Mesenchymal stem cell of adipose (primary cell): ENCODE measurements around a stretch of chr3.

DNA sequence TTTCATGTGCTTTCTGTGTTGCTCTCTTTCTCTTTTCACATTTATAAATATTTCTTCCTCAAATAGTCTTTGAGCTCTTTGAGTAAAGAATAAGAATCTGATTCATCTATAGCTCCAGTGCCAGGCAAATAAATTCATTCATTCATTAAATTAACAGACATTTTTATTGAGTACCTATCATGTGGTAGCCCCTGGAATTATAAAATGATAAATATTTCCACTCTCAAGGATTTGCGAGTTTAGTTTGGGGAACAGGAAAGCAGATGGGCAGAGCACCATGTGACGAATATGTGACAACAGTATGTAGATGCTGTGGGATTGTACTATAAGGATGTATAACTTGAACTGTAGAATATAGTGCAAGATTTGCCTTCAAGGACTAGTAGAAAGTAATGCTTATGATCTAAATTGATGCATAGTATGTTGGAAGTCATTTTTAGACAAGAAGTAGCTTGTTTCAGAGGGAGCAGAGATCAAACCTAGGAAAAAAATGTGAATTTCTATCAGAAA is 247.6 kb downstream of the LPP start:
- CAGE, long polyA plus RNA, result no peak

- CAGE, long polyA plus RNA, result no peak
Measured at GRCh38 chr3:188518764-188519290, 364.9 kb downstream of the LPP start.

DNA sequence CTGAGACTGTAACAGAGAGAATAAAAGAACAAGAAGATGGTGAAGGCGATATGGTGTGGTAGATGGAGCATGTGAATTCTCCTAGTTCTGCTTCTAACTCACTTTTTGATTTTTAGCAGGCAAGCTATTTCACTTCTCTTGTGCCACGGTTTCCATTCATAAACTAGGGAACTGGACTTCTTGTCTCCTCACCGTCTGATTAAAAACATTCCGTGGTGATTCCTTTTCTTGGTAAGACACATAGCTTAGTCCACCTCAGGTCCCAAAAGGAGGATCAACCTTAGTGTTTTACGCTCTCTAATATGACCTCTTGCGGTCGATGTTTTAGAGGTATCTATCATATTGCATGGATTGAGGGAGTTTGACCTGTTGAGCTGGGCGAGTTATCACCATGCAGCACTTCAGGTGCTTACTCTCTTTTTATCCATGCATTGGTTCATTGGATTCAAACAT is 394.2 kb downstream of the LPP start:
- CAGE, long polyA plus RNA, result no peak

DNA sequence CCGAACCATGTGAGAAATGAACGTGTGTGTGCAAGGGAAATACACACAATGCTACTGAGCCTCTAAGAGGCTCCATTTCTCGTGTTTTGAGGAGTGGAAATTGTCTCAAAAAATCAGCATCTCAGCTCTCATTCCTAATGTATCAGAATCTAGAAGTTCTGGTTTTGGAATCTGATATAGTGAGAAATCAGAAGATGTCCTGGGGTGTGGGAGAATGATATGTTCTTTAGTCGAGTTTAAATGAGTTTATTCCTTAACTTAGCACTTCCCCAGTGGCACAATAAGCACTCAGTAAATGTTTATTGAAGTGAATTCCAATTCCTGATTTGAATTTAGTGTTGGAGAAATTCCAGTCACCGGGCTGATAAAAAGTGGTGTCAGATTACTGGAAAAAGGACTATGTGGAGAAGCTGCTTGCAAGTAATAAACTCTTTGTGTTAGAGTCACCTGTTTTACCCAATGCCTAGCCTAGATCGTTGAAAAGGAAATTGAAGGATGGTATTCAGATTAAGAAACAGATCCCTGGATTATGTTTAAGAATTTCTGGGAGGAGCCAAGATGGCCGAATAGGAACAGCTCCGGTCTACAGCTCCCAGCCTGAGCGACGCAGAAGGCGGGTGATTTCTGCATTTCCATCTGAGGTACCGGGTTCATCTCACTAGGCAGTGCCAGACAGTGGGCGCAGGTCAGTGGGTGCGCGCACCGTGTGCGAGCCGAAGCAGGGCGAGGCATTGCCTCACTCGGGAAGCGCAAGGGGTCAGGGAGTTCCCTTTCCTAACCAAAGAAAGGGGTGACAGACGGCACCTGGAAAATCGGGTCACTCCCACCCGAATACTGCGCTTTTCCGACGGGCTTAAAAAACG is 481.8 kb downstream of the LPP start:
- CAGE, long polyA plus RNA, result no peak

DNA sequence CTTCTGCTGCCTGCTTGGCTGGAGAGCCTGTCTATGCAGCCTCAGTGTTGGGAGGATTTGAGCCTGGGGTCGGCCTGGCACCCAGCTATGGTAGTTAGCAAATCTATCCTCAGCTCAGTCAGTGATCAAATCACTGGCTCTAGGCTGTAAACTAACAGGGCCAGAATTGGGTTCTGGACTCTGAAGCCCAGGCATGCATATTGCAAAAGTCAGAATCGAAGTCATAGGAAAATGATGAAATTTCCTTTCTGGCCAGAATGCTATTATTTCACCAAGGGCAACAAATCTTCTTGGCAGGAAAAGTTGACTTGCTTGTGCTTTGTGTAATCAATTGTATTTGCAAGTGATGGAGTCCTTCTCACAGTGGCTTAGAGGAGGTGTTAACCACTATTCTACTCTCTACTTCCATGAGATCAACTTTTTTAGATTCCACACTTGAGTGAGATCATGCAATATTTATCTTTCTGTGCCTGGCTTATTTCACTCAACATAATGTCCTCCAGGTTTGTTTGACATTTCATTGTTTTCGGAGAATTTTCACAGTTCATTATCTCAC is 482.6 kb upstream of the TPRG1 start:
- CAGE, long polyA plus RNA, result no peak

- CAGE, long polyA plus RNA, result no peak
Measured at GRCh38 chr3:188734359-188734932, 437.3 kb upstream of the TPRG1 start.

DNA sequence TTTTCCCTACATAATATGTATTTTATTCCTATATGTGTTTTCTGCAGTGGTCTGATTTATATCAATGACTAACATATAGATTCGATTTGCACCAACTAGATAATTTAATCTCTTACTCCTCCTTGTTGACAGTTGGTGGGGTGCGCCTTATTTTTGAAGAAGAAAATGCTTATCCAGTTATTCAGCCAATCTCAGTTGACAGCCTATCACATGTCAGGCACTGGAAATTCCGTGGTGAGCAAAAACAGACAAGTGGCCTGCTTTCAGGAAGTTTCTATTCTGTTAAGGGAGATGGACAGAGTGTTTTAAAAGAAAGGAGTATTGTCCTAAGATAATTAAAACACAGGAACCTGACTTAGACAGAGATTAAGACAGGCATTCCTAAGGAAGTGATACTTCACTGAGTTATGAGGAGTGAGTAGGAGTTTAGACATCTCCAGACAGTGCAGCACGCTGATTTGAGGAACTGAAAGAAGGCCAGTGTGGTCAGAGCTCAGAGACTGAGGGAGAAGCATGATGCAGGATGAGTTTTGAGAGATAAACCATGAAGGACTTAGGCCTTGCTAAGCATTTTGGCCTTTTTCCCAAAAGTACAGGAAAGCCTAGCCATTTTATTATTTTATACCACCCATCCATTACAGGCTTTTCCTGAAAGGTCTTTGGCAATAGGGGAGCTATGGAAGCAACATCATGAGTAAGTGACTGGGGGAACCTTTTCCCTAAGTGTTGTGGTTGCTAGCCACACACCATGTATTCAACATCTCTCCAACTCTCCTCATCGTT is 375.8 kb upstream of the TPRG1 start:
- CAGE, long polyA plus RNA, result no peak

DNA sequence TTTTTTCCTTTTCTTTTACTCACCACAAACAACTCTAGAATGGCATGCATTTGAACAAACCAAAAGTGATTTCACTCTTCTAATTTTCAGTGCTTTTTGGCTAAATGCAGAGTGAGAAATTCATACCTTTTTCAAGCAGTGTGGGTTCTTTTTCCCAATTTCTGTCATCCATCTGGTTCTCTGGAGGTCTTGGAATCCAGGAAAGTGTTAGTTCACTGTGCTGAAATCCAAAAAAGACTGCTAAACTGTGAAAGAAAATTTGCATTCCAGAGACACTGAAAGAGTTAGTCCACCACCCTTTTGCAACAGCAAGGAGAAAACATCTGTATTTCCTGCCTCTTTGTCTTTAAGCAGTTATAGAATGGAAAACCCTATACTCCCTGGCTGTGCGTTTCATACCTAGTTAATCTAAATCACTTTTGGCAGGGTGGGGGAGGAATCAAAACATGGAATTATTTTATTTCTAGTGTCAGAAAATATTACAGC is 317.9 kb upstream of the TPRG1 start:
- CAGE, long polyA plus RNA, result no peak

GRCh38 chr3:188948621-188949698 is 222.8 kb upstream of the TPRG1 start:
- CAGE, long polyA plus RNA, result no peak

GRCh38 chr3:189119989-189120504 is 51.7 kb upstream of the TPRG1 start:
- CAGE, long polyA plus RNA, result no peak

GRCh38 chr3:189791847-189792453 is 160.8 kb downstream of the TP63 start:
- CAGE, long polyA plus RNA, result no peak

DNA sequence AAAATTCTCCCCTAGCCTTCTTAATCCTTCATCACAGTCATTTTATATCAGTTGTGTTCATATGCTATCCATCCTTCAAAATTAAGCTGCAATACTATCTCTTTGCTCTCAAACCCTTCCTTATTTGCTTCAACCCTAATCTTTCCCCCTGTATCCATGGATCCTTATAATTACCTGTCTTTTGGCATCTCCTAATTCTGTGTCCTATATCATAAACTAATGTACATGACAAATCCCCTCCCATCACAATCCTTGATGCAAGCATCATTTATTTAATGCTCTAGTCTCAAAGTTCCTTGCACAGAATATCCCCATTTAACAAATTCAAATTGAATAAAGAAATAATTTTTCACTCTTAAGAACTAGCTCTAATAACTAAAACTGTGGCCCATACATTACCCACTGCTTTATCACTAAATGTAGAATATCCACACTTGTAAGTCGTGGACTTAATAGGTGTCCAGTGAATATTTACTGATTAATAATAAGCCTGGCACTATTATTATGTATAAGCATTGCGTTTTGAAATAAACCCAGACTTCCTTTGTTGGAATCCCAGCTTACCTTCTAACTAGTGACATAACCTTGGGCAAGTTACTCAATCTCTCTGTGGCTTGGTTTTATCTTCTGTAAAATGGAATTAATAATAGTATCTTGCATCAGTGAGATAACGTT is 58.5 kb downstream of the P3H2 start:
- CAGE, long polyA plus RNA, result no peak

DNA sequence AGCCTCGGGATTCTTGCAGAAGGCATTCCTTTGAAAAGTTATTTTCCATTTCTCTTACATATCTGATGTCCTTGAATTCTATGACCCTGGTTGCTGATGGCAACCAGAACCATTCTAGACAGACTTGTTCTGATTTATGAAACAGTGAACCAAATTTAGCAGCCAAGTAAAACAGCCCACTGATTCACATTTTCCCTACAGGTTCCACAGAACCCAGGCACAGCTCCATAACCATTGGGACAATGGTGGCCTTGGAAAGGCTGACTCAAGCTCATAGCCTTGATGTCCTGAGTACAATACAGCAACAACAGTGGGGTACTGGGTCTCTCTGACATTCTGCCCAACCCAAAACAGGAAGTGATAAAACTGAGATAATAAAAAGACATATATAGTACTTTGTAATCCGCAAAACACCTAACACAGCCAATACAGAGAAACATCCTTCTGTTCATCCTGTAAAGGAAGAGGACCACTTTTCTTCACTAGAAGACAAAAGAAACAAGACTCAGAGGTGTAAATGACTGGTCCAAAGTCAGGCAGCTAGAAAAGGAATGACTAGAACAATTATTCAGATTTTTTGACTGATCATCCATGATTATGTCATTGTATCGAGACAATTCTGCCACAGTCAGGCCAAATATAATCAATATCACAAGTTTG is 26.2 kb downstream of the P3H2 start:
- CAGE, long polyA plus RNA, result no peak

GRCh38 chr3:190109089-190109804 is 11.4 kb downstream of the P3H2 start:
- CAGE, long polyA plus RNA, result no peak

- CAGE, long polyA plus RNA, result no peak
Measured at GRCh38 chr3:190678082-190678406, 164.2 kb downstream of the IL1RAP start.

GRCh38 chr3:191215655-191215948 is 16.6 kb downstream of the OSTN start:
- CAGE, long polyA plus RNA, result no peak

GRCh38 chr3:191329920-191330308 is 412 bp downstream of the UTS2B start:
- CAGE, long polyA plus RNA, result no peak

- CAGE, long polyA plus RNA, result no peak
Measured at GRCh38 chr3:191425075-191425628, 35.8 kb upstream of the PYDC2 start.

GRCh38 chr3:192727876-192728389 is 592 bp upstream of the FGF12 start:
- CAGE, long polyA plus RNA, result no peak

DNA sequence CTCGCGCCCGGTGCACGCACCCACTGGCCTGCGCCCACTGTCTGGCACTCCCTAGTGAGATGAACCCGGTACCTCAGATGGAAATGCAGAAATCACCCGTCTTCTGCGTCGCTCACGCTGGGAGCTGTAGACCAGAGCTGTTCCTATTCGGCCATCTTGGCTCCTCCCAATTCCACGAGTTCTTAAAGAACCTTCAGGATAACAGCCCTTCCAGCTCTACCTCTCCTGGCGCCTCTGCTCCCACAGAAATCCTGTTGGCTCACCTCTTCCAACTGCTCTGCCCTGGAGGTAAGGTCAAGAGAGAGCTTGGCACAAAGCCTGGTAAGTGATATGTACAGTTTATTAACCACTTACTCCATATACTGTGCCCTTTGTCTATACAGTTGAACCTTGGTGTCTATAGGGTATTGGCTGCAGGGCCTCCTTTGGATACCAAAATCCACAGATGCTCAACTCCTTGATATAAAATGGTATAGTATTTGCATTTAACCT is 17.8 kb upstream of the FGF12 start:
- CAGE, long polyA plus RNA, result no peak